ENCODE data around the gene PLD5.

DNA sequence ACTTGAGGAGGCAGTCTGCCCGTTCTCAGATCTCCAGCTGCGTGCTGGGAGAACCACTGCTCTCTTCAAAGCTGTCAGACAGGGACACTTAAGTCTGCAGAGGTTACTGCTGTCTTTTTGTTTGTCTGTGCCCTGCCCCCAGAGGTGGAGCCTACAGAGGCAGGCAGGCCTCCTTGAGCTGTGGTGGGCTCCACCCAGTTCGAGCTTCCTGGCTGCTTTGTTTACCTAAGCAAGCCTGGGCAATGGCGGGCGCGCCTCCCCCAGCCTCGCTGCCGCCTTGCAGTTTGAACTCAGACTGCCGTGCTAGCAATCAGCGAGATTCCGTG, 52.0 kb upstream of the MAP1LC3C start:
- RRBS: no CpG with 5 or more reads among the region's 11 CpGs

- RRBS: 19% methylated on average over 55 of the region's 138 CpGs
These were observed at the start of gene PLD5 for GRCh38 chr1:242523857-242525073. TSS of gene PLD5 (minus strand) at chr1:242524697.

DNA sequence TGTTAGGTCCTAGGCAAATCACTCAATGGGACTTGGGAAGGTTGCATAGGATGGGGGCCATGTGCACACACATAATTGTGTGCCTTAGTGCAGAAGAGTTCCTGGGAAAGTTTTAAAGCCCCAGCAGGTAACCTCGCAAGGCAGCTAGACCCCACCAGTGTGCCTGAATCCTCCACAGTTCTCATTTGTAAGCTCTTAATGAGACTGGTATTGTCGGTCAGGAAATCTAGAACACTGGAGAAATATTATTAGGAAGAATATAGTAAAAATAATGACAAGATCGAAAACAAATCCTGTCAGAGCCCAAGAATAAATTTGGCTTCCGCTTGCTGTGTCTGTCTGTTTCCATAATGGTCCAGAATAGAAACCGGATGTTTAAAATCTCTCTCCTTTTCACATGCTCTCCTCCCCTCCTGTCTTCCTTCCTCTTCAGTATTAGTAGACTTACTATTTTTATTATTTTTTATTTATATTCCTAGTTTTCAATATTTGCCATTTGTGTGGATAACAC, 187.6 kb downstream of the SDCCAG8 start:
- RRBS: no CpG with 5 or more reads among the region's 5 CpGs

DNA sequence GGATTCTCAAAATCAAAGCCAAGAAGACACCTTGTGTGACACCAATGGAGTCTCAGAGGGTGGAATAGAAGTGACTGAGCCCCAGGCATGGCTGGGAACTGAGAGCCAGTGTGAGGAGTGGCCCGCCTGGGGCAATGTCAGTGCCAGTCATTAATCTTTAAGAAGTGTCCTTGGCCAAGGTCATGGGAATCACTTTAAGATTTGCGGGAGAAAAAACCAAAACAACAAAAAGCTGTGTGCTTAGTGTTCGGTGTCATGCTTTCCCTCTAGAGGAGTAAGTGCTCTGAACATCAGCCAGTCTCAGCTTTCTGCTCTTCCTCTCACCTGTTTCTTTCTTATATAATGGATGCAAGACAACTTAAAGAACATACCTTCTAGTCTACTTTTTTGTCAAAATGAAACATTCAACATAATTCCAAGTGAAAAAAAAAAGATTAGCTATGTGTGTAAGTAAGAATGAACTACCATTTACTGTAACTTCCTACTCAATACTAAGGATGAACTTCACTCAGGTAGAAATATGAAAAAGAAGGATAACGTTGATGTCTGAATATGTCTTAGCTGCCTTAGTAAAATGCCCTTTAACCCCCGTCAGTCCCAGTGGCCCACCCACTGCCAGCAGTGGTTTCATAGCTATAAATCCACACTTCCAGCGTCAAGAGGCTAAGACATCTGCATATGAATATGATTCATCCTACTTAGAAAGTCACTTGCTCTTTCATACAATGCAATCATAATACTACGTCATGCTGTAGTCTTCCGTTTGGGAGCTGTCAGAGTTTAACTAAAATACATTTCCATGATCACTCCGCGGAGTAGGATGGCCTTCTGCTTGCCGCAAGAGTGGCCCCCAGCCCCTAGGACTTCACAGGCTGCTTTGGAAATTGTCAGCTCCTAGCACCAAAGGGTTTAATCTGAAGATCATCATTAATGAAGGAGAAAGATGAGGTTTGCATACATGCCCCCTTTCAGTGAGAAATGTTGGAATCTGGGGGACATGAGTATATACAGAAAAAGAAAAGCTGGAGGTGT, 247.2 kb downstream of the SDCCAG8 start:
- RRBS: no CpG with 5 or more reads among the region's 11 CpGs

GRCh38 chr1:243537611-243538053, 281.8 kb downstream of the SDCCAG8 start:
- RRBS: no CpG with 5 or more reads among the region's 6 CpGs

GRCh38 chr1:243595519-243595814, 254.6 kb downstream of the AKT3 start:
- RRBS: no CpG with 5 or more reads among the region's 5 CpGs

- RRBS: no CpG with 5 or more reads among the region's 5 CpGs
These were observed 228.8 kb downstream of the AKT3 start for GRCh38 chr1:243621113-243621751.

- RRBS: 2% methylated on average over 23 of the region's 96 CpGs
These were observed 2.6 kb upstream of the ZBTB18 start for GRCh38 chr1:244048303-244049104.

GRCh38 chr1:244053709-244054207, 2.7 kb downstream of the ZBTB18 start:
- RRBS: no CpG with 5 or more reads among the region's 10 CpGs

DNA sequence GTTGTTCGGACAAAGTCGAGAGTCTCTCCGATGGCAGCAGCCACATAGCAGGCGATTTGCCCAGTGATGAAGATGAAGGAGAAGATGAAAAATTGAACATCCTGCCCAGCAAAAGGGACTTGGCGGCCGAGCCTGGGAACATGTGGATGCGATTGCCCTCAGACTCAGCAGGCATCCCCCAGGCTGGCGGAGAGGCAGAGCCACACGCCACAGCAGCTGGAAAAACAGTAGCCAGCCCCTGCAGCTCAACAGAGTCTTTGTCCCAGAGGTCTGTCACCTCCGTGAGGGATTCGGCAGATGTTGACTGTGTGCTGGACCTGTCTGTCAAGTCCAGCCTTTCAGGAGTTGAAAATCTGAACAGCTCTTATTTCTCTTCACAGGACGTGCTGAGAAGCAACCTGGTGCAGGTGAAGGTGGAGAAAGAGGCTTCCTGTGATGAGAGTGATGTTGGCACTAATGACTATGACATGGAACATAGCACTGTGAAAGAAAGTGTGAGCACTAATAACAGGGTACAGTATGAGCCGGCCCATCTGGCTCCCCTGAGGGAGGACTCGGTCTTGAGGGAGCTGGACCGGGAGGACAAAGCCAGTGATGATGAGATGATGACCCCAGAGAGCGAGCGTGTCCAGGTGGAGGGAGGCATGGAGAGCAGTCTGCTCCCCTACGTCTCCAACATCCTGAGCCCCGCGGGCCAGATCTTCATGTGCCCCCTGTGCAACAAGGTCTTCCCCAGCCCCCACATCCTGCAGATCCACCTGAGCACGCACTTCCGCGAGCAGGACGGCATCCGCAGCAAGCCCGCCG, 3.3 kb downstream of the ZBTB18 start:
- RRBS: no CpG with 5 or more reads among the region's 27 CpGs

DNA sequence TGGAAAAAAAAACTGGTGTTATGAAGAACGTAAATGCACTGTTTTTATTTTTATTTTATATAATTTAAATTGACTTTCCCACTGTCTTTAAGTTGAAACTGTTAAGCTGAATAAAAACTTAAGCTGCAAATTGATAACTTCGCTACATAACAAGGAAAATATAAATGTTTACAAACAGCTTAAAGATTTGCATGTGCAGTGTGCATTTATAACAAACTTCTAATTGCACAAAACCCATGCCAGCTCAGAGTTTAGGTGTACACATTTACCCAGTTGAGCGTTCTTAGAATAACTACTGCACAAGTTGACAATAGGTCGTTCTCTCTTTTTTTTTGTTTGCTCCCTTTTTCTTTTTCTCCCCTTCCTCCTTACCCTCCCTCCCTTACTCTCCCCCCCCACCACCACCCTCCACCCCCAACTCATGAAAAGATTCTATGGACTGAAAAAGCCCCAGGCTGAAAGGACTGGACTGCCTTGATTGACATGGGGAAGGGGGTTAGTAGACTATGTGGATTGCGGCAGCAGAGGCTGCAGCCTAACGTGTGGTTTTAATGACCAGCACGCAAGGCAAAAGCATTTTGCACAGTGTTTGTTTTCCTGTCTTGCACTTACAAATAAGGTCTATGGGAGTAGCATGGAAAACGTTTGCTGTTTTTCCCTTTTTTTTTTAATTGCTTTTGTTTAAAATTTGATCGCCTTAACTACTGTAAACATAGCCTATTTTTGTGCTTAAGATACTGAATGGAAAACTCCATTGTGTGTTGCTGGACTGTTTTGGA, 5.4 kb downstream of the ZBTB18 start:
- RRBS: no CpG with 5 or more reads among the region's 9 CpGs

DNA sequence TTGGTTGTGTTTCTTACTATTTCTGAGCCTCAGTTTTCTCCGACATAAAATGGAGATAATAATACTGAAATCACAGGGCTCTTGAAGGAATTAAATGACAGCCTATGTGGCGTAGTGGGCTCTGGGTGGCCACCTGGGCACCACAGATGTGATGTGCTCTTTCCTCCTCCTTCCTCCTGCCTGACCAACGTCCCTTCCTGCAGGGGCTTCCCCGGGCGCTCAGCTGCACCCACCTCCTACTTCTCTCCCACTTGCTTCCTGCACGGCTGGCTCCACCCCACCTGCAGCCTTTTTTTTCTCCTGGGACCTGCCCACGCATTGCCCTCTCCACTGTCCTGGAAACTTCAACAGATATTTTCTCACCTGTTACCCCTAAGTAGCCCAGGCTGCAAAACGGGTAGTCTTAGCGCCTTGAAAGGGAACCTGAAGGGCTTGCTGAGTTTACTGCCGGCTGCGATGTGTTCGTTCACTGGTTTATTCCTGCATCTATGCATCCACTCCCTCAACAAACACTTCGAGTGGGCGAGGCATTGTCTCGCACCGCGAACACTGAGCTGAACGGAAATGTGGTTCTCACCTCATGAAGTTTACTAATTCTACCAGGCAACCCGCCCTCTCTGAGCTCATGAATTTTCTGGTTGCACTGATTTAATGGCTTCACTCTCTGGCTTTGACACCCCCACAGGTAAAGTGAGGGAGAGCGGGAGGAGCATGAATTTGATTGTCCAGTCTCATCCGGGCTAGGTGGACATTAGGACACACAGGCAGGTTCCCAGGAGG, 23.6 kb downstream of the ZBTB18 start:
- RRBS: no CpG with 5 or more reads among the region's 21 CpGs

DNA sequence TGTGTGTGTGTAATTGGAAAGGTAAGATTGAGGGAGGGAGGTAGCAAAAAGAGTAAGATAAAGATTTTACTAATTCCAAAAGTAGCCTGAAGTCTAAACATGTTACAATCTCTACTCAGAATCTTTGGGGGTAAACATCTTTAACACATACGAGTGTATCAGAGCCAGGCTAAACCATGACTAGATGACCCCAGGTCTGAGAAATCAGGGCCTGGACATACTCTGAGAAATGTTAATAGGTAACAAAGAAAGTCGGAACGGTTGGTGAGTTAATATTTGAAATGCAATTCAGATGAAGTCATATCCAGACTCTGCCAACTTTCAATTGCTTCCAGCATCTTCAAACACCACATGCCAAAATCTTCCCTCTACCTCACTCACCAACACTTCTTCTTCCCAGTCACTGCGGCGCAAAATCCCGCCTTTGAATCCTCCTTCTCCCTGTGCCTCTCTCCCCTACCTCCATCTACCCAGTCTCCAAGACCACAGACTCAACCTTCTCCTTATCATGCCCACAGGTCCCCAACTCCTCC, 41.1 kb downstream of the ZBTB18 start:
- RRBS: no CpG with 5 or more reads among the region's 6 CpGs

GRCh38 chr1:244319643-244320176, 32.7 kb upstream of the C1orf100 start:
- RRBS: no CpG with 5 or more reads among the region's 6 CpGs

DNA sequence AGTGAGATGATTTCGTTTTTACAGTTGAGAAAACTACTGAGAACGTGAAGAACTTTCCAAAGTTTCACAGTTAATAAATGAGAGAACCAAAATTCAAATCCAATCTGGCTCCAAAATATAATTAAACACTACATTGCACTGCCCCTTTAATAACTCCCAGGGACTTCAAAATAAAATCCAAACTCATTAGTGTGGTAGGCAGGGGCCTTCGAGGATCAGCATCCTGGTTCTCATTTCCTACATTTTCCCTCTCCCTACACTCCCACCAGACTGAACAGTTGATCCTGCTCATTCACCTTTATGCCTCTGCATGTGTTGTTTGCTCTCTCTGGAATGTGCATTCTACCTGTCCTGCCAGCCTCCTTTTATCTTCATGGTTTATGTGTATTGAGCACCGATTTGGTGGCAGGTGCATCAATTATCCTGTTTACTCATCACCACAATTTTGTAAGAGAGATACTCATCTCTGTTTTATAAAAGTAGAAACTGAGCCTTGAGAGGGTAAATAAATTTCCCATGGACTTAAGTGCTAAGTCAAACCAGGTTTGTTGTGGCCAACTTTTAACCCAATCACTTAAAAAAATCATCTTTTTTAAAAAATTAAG, 25.7 kb upstream of the C1orf100 start:
- RRBS: no CpG with 5 or more reads among the region's 4 CpGs

DNA sequence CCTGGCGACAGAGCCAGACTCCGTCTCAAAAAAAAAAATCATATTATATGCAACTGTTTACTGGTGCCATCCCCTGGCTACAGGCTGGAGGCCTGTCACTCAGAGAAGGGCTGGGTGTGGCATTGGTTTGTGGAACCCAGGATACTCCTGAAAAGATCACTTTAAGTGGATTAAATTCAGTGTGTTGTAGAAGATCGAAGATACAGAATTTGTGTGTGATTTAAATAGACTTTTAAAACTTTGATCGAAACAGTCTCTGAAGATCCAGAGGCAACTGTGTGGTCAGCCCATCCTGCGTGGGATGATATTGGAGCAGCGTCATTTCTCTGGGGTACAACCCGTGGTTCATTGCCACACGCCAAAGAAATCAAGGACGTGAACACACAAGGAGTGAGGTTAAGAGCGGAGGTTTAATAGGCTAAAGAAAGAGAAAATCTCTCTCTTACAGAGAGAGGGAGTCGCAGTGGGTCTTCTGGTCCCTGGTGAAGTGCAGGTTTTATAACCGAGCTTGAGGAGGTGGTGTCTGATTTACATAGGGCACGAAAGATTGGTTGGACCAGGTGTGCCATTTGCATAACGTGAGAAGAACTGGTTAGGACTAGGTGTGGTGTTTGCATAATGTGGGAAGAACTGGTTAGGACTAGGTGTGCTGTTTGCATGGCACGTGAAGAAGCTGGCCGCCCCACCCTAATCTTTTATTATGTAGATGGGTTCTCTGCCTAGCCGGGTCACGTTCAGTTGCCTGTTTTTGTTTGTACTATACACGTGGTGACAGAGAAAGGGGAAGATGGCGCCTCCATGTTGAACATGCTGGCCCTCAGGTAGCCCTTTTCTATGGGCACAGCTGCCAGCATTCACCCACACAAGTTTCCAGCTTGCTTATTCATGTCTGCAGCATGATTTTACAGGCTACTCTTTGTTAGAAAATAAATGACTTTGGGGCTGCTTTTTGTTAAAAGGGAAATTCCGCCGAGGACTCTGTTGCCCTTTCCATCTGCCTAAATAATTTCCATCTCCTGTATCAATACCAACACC, 17.0 kb downstream of the C1orf100 start:
- RRBS: no CpG with 5 or more reads among the region's 22 CpGs

DNA sequence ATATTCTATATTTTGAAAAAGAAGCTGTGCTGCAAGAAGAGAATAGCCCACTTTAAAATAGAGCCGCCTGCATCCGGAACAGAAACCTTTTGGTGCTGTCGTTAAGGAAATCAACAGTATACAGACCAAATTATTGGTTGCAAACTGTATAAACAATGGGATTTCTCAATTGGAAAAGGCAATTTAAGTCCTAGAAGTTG, 25.7 kb downstream of the DESI2 start:
- RRBS: no CpG with 5 or more reads among the region's 3 CpGs

DNA sequence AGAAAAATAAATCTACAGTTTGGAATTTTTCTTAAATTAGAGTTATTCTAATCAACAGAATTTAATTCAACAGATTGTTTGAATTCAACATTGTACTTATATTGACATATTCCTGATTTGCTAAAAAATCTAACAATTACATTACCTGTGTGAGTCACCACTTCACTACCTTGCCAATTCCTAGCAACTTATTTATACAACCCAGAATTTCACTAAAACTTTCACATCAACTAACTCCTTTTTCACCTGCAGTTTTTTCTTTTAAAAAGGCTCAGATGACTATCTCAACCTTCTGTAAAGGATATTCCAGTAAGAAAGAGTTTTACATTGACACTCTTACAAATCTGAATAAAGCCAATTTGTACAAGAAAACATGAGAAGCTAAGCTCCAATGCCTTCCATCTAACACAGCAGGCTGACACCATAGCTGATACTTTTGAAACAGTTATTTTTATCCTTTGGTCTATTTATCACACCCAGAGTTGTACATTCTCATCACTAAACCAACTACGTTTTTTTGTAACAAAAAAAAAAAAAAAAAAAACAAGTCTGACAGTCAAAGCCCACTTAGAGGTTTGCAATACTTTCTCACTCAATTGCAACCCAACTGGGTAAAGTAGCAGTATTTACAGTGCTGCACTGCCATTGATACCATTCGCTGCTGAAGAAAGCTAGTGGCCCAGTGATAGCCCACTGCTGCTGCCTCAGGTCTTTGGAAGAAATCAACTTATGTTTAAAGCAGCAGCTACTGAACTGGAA, 2.9 kb downstream of the HNRNPU start:
- RRBS: no CpG with 5 or more reads among the region's 2 CpGs

- RRBS: 29% methylated on average over 4 of the region's 12 CpGs
These were observed 11.7 kb downstream of the KIF26B start for GRCh38 chr1:245166484-245166961.

DNA sequence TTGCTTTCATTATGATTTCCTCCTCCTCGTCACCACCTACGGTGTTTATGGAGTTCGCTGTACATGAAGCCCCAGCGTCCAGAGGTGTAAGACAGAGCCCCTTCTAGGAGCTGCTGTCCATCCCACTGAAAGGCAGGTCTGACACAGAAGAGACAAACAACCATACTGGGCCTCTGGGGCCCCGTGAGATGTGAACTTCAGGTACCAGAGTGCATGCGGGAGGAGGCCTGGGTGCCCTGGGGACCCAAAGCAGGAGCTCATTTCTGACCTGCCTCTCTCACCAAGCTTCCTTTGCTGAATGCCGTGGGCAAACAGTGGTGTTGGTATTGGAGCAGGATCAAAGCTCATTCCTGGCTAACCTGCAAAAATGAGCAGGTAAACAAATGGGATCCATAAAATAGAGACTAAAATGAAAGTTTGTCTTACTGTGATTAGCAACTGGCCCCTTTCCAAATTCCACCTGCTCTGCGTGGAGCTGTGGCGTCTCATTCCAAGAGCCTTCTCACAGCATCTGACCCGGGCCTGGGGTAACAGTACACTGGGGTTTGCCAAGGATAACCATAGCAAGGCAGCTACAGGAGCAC, 103.5 kb downstream of the KIF26B start:
- RRBS: no CpG with 5 or more reads among the region's 10 CpGs

All from GM12891 (cell line).